Foreskin keratinocyte (primary cell): ENCODE data around the genes MYOZ1, SYNPO2L and SEC24C.

GRCh38 chr10:72065642-72066359 lies 22.6 kb downstream of the SPOCK2 start:
- RAMPAGE, total RNA = no peak

GRCh38 chr10:72069408-72069794 lies 18.9 kb downstream of the SPOCK2 start:
- RAMPAGE, total RNA = no peak

DNA sequence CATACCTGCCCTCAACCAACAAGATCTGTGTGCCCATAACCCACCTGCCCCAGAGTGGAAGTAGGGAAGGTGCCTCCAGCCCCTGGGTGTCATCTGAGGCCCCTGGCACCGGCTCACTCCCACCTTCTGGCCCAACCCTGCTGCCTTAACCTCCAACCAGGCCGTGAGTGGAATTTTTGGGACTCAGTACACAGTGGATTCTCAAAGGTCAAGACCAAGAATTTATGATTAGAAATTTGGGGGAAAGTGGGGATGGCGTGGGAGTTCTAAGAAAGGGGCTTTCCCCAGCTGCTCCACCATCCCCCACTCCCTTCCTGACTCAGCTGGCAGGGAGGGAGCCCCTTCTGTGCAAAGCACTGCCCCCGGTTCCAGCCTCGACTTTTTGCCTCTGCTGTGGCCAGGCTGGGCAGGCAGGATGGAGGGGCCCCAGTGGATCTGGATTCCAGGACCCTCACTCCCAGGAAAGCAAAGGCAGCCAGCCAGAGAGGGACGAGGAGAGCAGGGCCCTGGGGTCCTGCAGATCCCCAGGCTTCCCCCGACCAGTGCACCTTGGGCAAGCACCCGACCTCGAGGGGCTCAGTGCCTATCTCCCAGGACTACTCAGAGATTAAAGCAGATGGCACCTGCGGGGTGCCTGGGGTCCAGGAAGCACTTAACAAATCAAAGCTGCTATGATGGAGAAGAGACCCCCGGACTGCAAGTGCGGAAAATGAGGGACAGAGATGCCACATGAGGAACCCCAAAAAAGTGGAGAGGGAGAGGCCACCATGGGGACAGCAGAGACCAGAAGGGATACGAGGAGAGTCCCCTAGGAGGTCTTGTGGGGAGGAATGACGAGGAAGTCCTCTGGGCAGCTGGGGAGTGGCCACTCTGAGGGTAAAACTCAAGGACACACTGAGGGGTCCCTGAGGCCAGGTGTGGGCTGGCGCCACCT lies 12.7 kb downstream of the SPOCK2 start:
- RAMPAGE, total RNA = no peak

GRCh38 chr10:72086343-72086875 lies 1.9 kb downstream of the SPOCK2 start:
- RAMPAGE, total RNA = no peak

GRCh38 chr10:72087908-72088220 lies 487 bp downstream of the SPOCK2 start:
- RAMPAGE, total RNA = no peak

DNA sequence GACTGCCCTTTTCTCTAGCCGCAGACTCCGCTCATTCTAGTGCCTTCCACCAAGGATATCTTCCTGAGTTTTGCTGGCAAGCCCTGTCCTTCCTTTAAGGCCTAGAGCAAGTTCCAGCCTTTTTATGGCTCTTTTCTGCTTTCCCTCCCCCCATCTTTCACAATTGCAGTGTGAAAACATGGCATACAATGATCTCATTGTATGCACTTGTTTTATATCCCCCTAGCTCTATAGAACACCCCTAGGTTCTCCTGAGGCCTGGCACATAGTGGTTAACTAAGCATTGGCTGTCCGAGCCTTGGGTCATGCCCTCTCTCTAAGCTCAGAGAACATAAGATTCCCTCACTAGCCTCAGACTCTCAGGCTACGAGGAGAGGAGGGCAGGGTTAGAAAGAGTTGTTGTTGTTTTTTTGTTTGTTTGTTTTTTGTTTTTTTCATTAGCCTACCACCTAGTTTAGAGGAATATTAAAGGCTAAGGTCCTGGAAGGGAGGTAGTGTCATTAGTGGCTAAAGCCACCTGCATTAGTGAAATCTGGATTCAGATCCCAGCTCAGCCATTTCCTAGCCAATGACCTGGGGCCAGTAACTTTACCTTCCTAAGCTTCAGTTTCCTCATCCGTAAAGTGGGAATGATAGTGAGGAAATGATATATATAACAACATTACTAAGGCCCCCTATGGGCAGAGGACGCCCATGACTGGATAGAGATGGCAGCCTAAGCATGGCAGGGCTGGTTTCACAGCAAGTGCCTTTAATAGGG lies 4.8 kb downstream of the DDIT4 start:
- RAMPAGE, total RNA = no peak

GRCh38 chr10:72325110-72325900 lies 29.4 kb downstream of the DNAJB12 start:
- RAMPAGE, total RNA = no peak

DNA sequence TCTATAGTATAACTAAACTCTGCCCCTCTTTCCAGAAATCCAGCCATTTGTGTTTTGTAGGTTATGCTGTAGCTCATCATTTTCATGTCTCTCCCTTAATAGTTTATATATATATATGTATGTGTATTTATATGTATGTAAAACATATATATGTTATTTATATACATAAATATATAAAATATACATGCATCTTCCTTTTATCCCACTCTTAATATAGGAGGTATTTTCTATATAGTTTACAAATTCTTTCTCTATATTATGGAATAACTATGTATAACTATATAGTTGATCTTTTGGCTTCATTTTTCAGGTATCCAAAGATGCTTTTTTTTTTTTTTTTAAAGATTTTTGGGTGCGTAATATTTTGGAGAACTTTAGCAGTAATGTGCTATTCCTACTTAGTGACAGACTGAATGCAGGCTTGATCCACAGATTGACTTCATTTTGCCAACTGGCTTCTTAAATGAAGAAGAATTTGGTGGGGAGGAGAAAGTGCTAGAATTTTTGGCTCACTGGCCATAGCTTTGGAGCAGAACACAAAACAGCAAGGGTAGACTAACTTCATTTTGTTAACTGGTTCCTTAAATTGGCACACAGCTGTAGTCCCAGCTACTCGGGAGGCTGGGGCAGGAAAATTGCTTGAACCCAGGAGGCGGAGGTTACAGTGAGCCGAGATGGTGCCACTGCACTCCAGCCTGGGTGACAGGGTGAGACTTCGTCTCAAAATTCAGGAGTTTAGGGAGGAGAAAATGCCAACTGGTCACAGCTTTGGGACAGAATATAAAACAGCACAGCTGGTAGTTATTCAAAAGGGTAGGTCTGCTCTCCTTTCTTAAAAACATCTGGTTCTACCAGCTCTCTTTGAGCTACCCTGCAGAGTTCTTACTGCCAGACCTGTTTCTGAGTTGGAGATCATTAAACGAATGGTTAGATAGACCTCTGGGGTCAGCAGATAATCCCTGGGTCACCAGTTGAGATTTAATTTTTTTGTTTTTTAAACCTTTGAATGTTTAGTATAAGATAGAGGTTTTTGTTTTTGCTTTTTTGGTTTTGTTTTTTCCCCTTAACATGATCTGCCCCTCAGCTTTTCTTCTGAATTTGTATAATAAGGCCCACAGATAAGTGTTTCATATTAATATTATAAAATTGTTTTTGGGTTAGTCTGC lies 52.3 kb downstream of the MCU start:
- RAMPAGE, total RNA = no peak

GRCh38 chr10:72777013-72777493 lies 85.1 kb downstream of the MCU start:
- RAMPAGE, total RNA = no peak

GRCh38 chr10:72952915-72953266 lies 1.7 kb downstream of the PLA2G12B start:
- RAMPAGE, total RNA = no peak

GRCh38 chr10:73094195-73094876 lies 2.3 kb downstream of the P4HA1 start:
- RAMPAGE, total RNA = no peak

GRCh38 chr10:73295640-73296368 lies 43.4 kb upstream of the MRPS16 start:
- RAMPAGE, total RNA = no peak

GRCh38 chr10:73357186-73357572 lies 1.5 kb downstream of the CFAP70 start:
- RAMPAGE, total RNA = no peak

DNA sequence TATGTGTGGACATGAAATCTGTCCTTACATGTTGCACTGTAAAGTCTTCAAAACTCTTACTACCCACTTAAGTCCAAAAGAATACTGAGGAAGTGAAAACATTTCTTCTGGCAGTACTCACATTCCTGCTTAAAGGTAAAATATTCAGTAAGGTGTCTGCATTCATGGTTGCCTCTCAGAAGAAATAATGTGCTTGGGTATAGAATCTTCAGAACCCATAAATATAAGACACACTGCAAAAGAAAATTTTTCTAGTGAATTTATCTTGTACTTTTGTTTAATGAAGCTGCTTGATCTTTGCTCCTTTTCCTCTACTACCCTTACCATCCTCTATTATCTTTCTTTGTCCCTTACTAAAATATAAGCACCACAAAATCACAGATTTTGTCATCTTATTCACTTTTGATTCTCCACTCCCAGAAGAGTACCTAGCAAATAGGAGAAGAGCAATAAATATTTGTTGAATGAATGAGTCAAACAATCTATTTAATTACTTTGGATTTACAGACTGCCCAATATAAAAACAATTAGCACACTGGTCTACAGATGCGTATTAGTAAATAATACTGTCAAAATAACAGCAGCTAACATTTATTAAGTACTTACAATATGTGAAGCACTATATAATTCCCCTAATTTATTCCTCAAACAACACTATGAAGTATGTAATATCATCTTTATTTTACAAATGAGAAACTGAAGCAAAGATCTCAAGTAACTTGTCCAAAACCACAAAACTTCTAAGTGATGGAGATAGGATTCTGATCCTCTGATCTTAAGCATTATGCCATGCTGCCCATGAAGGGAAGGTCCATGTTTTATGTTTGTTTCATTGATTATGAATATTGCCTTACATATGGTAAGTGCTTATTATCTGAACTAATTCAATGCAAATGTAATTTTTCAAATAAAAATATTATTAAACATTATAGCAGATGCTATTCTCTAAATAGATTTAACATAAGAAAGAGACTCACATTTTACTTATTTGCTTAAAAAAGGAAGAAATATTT lies 20.7 kb downstream of the PPP3CB start:
- RAMPAGE, total RNA = no peak

- RAMPAGE, total RNA = no peak
Measured at GRCh38 chr10:73496231-73496294, 239 bp upstream of the PPP3CB start.

DNA sequence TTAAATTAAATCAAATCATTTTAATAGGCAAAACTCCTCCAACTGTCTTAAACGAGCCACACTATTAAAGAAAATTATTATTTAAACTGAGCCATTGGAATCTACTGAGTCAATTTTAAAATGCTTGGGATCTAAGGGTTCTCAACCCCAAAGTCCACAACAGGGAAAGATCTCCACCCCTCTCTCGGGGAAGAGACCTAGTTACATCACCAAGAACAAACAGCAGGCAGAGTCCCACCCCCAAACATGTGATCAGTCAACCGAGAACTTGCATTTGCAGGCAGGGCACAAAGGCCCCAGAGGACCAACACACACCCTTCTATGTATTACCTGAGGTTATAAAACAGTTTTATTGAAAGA lies 707 bp upstream of the USP54 start:
- RAMPAGE, total RNA = no peak

- RAMPAGE, total RNA = no peak
Measured at GRCh38 chr10:73641198-73642031, at the start of gene MYOZ1. TSS of gene MYOZ1 (minus strand) at chr10:73641474.

DNA sequence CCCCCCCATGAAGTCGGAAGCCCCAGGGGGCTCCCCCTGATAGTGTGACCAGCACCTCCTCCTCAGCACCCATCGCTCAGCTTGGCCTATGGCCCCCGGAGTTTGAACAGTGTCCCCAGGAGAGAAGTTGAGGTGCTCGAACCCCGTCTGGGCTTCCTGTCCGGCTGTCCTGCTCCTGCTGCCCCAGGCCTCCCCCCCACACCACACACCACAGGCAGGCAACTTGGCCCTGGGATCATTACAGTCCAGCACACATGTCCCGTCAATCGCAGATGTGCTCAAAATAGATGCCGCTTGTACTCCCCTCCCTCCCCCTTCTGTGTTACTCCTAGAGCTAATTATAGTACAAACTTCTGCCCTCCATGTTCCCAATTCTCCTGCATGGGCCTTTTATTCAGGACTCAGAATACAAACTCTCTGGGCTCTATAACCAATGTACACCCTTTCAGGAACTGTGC lies at the start of gene SYNPO2L:
Gene SYNPO2L (minus strand): TSS at position 180 of the 458 bp plus-strand sequence.
- RAMPAGE, total RNA = no peak

GRCh38 chr10:73663747-73664204 lies 7.9 kb upstream of the SYNPO2L start:
- RAMPAGE, total RNA = no peak

GRCh38 chr10:73743672-73744979 lies at the start of gene SEC24C:
TSS of gene SEC24C (plus strand) at chr10:73744372.
- RAMPAGE, total RNA = no peak